Aortic smooth muscle cell (primary cell): ENCODE measurements around the gene SOS2.

GRCh38 chr14:45367366-45367565 is 114.3 kb upstream of the MIS18BP1 start:
- RRBS = no CpG with 5 or more reads among the region's 1 CpG

GRCh38 chr14:47900959-47901824 is 225.8 kb upstream of the MDGA2 start:
- RRBS = no CpG with 5 or more reads among the region's 33 CpGs

DNA sequence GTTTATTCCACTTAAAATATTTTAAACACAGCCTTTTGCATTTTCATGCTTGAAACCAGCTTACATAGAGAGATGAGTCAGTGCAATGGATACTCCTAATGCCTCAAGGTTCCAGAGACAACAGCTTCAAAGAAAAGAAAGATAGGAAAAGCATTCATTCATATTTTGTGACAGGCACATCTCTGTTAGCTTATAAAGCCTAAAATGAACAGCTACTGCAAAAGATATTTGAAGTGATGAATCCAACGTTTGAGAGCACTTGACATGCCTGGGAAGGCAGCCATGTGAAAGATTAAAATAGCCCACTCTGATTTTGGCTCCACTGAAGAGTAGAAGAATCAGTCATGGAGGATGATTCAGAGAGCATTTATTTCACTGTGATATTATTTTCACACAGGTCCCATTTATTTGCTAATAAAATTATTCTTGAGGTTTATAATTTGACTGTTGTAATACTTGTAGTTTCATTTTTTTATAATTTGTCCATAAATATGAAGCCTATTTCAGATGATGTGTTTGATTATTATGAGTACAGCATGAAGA is 814.4 kb downstream of the RPS29 start:
- RRBS = no CpG with 5 or more reads among the region's 1 CpG

DNA sequence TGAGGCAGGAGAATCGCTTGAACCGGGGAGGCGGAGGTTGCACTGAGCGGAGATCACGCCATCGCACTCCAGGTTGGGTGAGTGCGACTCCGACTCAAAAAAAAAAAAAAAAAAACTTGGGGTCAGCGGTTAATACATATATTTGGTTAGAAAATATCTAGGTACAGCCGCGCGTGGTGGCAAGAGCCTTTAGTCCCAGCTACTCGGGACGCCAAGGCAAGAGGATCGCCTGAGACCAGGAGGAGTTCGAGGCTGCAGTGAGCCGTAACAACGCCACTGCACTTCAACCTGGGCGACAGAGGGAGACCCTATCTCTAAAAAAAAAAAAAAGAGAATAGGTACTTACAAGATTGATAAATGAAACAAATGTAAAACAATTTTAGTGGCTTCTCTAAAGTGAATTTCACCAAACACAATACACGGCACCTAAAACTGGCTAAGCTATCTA is 888 bp downstream of the RPS29 start:
- RRBS = no CpG with 5 or more reads among the region's 20 CpGs

GRCh38 chr14:49594551-49595305 is 4.0 kb upstream of the LRR1 start:
- RRBS = no CpG with 5 or more reads among the region's 3 CpGs

- RRBS = no CpG with 5 or more reads among the region's 5 CpGs
These were observed 1.9 kb downstream of the MGAT2 start for GRCh38 chr14:49622065-49623322.

- RRBS = 1% methylated on average over 24 of the region's 57 CpGs
These were observed 1.3 kb downstream of the DNAAF2 start for GRCh38 chr14:49633780-49634201.

DNA sequence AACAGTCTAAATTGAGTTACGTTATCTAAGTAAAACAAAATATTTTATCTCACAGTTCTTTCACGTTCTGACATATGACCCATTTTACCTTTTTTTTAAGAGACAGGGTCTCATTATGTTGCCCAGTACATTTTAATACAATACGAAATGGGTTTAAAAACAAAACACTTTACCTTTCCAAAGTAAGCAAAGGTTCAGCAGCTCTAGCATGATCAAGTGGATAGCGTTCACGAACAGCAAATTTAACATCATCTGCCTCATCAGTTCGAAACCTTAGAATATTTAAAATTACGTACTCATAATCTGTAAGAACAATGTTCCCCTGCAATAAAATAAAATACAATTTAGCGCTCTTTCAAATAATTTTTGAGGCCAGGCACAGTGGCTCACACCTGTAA is 12.0 kb downstream of the NEMF start:
- RRBS = no CpG with 5 or more reads among the region's 8 CpGs

DNA sequence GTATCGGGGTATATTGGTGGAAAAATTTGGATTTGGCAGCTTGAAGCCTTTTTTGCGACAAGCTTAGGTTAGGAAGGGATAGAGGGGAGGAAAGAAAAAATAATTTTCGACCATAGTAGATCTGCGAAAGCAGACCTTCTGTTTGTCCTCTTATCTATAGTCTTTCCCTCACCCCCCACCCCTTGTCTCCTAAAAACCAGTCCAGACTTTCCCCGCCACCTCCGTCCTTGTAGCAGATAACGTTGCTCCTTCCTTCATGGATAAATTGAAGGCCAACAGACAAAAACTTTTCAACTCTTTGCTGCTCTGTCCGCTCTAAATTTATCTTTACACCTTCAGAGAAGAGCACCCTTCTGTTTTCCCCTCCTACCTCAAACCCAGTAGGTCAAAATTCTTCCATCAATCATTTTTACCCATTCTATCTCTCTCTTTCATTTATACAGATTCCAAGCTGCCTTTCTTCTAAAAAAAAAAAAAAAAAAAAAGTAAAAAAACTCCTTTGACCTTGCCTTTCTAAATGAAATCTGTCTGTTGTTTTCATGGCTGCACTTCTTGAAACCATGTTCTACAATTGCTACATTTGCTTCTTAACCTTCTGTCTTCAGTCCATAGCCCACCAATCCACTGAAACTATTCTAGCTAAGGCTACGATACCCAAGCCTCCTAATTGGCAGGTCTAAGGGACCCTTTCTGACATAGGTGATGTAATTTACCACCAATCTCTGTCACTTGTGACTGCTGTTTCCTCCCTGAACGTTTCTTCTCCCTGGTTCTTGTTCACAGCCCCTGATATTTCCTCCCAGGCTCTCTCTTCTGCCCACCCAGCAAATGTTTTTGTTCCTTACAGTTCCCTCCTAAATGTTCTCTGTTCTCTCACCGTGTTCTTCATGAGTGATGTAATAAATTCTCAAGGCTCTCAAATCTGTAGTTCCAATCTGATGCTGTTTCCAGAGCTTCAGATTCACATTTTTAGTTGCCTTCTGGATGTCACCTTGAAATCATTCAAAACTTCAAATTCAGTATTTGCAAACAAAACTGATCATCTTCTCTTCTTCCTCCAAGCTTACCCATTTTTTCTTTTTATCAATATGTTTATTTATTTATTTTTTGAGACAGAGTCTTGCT is 11.2 kb upstream of the NEMF start:
- RRBS = no CpG with 5 or more reads among the region's 11 CpGs

- RRBS = no CpG with 5 or more reads among the region's 13 CpGs
These were observed 97.9 kb downstream of the VCPKMT start for GRCh38 chr14:50018126-50019126.

DNA sequence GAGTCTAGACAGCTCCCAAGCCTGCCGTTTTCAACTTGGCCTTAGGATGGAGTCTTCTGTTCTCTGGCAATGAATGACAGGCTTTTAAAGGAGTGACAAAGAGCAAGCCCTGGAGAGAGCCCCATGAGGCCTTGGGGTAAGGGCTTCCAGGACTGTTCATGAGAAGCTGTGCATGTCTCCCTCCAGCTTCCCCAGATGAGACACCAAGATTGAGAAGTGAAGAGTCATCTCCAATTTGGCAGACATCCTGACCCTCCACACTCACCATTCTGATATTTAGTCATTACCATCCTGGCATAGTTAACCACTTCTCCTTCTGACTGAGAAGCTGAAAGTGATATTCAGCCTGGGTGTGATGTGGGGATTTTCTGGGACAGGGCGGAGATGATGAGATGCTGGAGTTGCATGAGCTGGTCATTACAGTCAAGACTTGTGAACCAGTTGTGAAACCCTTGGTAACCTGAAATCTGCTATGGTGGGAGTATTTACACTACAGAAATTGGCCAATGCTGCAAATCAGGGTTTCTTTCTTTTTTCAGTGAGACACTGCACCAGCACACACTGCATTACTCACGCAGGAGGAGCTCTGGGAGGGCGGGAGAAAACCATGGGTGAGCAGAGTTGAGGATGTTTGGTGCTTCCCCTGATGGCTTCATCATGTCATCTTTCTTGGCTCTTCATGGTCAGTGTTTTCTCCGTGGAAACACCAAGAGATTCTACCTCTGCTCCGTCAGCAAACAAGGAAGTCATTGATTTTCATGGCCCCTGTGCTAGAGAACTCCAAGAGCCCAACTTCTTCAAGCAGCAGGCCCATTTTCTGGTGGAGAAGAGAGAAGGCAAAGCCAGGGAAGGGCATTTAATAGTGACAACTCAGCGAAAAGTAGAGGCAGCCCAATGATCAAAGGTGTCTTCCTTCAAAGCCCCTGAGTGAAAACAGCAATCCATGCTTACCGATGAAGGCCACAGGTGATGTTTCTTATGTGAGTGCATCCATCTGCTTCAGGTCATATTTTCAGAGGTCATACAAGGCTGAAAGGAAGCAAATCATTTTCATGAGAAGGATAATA is 77.6 kb downstream of the VCPKMT start:
- RRBS = no CpG with 5 or more reads among the region's 8 CpGs

GRCh38 chr14:50062532-50063159 is 53.7 kb downstream of the VCPKMT start:
- RRBS = no CpG with 5 or more reads among the region's 7 CpGs

GRCh38 chr14:50064733-50065515 is 51.4 kb downstream of the VCPKMT start:
- RRBS = no CpG with 5 or more reads among the region's 6 CpGs

DNA sequence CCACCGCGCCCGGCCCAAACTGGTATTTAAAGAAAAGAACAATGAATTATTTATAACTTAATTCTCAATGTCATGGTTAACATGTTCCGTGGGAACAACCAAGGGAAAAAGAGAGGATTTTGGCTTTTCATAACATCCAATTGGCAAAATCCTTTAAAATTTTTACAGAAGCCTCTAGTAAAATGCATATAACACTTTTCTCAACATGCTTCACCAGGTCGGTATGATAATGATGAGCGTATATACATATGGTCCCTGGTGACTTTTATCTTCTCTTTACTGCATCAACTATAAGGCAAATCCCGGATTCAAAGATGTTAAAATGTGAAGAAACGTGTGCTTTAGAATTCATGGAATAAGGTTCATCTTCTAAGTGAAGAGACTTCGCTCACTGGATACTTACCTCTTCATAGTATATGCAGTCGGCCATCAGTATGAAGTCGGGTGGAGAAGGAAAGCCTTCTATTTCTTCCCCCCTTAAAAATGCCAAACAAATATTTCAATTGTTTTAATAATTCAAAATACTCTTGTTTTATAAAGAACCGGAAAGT is 861 bp downstream of the VCPKMT start:
- RRBS = no CpG with 5 or more reads among the region's 12 CpGs

- RRBS = no CpG with 5 or more reads among the region's 5 CpGs
These were observed 5.9 kb upstream of the VCPKMT start for GRCh38 chr14:50122235-50122625.

DNA sequence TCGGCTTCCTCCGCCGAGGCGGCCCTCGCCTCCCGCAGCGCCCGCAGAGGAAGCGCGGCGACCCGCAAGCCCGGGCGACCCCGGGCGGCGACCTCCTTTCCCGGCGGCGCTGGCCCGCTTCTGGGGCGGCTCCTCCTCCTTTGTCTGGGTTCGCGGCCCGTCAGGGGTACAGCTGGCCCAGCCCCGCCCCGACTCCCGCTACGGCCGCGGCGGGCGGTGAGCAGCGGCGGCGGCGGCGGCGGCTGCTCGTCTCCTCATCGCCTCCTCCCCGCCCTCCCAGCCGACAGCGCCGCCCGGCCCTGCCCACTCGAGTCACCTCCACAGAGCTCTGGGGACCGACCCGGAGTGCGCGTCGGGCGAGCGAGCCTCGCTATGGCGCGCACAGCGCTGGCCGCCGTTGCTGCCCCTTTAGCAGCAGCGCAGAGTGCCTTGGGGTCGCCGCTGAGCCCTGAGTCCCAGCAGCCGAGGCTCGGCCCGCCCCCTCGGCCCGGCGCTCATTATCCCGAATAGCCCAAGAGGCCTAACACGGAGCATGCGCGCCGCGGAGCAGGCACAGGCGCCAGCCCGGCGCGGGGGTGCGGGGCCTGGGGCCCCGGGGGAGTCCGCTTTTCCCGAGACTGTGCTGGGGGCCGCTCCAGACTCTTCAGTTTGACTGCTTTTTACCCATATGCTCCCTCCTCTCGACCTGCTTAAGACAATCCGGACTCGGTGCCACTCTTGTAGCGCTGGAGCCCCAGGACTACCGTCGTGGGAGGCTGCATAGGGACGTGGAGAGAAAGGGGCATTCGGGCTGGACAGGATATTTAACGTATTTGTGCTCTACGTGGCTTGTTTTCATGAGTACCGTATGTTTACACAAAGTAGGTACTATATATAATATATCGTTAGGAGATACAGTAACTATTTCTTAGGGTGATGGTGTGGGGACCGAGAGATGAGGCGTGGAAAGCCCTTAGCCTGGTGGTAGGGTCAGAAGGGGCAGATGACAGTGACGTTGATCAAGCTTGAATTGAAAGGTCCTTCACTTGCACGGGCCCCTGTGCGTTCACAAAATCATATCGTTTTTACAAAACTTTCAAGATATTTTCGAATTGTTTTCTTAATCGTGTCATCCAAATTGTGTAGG is at the start of gene SOS2:
Gene SOS2, minus strand, starts transcription at position 122 of the 1,126 bp plus-strand sequence.
- RRBS = 1% methylated on average over 30 of the region's 104 CpGs

DNA sequence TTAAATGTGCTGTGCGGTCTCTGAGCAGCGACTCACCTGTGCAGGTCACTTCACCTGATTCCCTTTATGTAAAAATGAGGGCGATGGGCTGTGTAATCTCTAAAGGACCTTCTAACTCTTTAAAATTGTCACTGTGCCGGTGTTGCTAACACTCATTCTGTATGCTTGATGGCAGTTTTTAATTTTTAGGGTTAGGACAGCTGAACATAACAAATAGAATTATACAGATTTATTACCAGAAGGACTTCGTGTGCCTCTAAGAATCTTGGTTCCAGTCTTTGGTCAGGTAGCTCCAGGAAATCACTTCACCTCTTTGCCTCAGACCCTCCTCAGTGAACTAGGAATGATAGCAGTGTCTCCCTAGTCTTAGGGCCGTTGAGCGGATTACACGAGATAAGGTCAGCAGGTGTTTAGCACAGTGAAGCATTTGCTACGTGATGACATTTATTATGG is 919 bp downstream of the DMAC2L start:
- RRBS = no CpG with 5 or more reads among the region's 9 CpGs

GRCh38 chr14:50414930-50415433 is 18.3 kb upstream of the CDKL1 start:
- RRBS = no CpG with 5 or more reads among the region's 6 CpGs

- RRBS = no CpG with 5 or more reads among the region's 8 CpGs
These were observed 2.9 kb downstream of the SAV1 start for GRCh38 chr14:50665060-50665663.

- RRBS = 4% methylated on average over 3 of the region's 7 CpGs
These were observed 459 bp downstream of the SAV1 start for GRCh38 chr14:50667804-50667890.